Paraaortic lymph node (tissue), 1 donor: ENCODE data around the gene LRRC32.

DNA sequence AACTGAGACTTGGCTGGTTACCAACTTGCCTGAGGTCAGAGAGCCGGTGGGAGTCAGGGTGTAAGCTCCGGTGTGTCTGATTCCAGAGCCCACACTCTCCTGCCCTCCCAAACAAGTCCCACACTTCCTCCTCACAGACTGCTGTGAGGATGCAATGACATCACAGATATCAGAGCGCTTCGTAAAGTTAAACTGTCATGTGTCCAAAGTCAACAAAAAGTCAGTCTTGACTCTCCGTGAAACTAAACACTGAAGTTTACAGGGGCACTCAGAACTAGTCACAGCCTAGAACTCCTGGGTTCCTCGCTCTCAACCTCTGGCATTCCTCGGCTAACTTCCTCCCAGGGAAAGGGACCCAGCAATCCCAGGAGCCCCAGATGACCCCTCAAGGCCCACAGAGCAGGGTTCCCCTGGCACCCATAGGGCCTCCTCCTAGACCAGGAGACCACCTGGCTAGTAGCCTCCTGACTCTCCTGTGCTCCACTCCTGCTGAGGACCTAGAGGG is 12.3 kb downstream of the GDPD5 start:
- PRO-cap = no peak

- PRO-cap = bidirectional peak, plus-strand start at chr11:75554497, minus-strand start at chr11:75554372; bidirectional peak, plus-strand start at chr11:75554803, minus-strand start at chr11:75554610
Observed at GRCh38 chr11:75554191-75555105, 7.6 kb upstream of the SERPINH1 start.

DNA sequence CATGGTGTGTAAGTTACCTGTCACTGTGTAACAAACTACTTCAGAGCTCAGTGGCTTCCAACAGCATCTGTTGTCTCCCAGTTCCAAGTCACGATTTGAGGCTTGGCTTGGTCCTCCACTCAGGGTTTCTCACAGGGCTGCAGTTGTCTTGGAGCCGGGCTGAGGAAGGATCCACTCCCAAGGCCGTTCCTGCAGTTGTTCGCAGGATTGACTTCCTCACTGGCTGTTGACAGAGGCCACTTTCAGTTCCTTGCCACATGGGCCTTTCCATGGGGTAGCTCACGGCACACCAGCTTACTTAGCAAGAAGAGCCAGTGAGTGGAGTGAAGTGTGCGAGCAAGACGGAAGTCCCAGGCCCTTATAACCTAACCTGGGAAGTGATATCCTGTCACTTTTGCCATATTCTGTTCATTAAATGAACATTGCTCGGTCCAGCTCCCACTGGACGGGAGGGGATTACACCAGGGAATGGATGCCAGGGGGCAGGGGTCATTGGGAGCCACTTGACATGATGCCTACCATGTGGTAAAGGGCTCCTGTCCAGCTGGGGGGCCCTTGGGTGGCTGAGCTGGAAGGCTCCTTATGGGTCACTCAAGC is 13.3 kb upstream of the UVRAG start:
- PRO-cap = no peak

DNA sequence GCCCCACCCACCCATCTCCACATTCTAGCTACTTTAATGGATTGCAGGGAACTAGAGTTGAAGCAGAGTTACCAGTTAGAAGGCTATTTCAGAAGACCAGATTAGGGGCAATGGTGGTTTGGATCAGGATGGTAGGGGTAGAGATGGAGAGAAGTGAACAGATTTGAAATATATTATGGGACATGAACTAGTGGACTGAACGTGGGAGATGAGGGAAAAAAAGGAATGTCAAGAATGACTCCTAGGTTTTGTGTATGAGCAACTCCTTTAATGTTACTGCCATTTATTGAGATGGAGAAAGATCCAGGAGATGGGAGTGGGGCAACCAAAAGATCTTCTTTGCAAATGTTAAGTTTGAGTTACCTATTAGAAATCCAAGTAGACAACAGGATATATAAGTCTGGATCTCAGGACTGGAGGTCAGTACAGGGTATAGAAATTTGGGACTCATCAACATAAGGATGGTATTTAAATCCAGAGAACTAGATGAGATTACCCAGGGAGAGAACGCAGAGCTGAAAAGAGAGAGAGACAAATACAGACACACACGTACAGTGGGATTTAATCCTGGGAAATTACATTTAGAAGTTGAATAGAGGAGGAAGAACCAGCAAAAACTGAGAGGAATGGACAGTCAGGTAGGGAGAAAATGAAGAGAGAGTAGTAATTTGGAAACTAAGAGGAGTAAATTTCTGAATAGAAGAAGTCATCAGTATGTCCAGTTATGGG is 134.6 kb downstream of the WNT11 start:
- PRO-cap = no peak

DNA sequence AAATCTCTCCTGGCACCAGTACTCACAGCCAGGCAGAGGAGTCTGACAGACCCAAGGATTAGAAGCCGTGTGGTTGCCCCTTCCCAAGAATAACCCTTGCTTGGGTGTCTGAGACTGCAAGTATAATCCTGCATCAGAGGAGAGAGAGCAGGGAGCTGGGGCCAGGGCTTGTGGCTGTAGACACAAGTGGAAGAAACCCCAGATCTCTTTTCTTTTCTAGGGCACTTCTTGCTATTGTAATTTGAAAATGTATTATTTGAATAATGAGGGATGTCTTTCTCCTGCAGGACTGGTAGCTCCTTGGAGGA is 67.2 kb downstream of the WNT11 start:
- PRO-cap = no peak

GRCh38 chr11:76186766-76187386 is 19.4 kb downstream of the WNT11 start:
- PRO-cap = no peak

DNA sequence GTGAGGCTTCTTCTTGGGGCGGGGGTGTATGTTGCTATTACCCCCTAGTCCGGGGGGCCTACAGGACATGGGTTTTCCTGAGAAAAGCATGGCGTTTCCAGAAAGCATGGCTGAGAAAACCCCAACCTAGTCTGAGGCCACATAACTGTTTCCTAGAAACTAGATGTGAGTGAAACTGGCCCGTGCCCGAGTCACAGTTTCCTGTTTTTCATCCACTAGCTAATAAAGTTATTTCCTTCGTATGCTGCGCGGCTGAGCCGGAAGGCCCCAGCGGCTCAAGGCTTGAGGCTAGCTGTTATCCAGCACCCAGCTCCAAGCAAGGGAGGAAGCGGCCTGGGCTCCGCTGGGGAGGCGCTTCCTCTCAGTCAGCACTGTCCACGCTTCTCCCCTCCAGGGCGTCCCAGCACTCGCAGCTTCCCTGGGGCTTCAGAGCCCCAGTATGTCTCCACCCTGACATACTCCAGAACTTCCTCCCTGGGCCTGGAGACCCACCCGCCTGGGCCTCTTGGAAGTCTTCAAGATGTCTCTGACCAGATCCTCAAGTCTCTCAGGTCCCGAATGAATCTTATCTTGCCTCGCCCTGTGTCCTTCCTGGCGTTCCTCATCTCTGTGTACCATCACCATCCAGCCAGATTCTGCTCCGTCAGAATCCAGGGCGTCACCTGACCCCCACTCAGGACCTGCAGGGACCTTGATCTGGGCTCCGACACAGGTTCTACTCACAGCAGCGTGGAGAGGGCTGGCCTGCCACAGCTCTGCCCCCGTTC is 82.0 kb downstream of the LRRC32 start:
- PRO-cap = no peak

- PRO-cap = no peak
Observed at GRCh38 chr11:76591308-76591898, 79.1 kb downstream of the LRRC32 start.

- PRO-cap = no peak
Observed at GRCh38 chr11:76660752-76661348, 9.7 kb downstream of the LRRC32 start.

DNA sequence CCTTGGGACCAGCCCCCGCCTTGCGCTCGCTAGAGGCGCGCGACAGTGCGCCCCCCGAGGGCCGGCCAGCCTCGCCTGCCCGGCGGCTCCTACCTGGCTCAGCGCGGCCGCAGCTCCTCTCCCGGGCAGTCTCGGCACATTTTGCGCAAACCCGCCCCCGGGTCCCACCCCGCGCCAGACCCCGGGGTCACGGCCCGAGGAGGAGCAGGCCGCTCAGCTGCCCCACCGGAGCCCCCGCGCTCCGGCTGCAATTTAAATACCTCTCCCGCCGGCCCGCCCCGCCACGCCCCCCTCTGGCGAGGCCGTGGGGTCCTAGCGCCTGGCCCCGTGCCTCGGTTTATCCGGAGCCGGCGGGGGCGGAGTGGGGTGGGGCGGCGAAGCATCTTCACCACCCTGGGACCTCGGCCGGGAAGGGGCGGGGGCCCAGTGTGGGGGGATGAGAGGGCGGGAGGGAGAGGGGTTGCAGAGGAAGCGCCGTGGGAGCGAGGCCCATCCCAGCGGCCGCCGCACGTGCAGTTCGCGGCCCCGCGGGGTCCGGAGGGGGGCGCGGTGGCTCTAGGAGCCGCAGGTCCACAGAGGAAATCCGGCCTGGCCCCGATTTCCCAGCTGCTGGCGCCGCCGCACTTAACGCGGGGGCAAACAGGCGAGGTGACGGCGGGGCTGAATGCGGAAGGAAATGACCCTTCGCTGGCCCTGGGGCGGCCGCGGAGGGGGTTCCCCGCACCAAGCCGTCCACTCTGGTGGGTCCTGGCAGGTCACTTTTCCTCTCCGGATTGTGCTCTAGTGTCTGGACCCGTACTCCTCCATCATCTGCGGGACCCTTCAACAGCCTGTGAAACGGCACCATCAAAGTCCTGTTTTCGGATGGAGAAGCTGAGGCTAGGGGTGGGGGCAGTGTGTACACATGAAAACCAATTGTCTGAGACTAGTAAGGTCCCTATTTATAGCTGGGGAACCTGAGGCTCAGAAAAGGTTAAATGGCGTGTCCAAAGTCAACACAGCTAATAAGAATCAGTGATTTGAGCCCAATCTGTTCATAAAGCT is at the start of gene LRRC32:
Gene LRRC32, minus strand, starts transcription at position 227 of the 1,044 bp plus-strand sequence.
- PRO-cap = bidirectional peak, plus-strand start at position 465 of the sequence, minus-strand start at position 227 of the sequence

DNA sequence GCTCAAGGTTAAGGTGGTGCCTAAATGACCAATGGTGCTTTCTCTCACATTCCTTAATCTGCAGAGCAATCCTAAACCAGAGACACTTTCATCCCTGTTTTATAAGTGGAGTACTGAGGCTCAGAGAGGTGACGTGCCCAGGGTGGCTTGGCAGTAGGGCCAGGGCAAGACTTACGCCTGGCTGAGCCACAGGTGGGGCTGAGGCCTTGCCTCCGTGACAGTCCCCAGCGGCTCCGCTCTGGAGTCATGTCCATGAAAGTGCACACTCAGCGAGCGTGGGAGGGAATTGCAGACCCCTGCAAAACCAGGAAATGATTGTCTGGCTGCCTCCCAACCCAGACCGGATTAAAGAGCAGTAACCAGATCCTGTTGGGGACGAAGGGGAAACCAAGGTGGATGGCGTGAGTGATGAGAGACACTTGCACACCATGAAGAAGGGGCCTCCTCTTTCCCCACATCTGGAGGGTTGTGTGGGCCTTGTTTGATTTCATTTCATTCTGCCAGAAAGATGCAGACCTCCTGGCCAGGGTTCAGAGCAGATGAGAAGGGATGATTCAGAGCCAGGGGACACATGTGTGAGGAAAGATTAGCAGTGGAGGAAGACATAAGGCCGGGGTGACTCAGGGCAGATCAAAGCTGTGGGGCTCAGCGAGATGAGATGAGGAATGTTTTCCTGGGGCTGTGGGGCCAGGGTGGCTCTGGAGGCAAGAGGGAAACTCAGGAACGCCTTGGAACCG is 29.7 kb upstream of the LRRC32 start:
- PRO-cap = no peak

DNA sequence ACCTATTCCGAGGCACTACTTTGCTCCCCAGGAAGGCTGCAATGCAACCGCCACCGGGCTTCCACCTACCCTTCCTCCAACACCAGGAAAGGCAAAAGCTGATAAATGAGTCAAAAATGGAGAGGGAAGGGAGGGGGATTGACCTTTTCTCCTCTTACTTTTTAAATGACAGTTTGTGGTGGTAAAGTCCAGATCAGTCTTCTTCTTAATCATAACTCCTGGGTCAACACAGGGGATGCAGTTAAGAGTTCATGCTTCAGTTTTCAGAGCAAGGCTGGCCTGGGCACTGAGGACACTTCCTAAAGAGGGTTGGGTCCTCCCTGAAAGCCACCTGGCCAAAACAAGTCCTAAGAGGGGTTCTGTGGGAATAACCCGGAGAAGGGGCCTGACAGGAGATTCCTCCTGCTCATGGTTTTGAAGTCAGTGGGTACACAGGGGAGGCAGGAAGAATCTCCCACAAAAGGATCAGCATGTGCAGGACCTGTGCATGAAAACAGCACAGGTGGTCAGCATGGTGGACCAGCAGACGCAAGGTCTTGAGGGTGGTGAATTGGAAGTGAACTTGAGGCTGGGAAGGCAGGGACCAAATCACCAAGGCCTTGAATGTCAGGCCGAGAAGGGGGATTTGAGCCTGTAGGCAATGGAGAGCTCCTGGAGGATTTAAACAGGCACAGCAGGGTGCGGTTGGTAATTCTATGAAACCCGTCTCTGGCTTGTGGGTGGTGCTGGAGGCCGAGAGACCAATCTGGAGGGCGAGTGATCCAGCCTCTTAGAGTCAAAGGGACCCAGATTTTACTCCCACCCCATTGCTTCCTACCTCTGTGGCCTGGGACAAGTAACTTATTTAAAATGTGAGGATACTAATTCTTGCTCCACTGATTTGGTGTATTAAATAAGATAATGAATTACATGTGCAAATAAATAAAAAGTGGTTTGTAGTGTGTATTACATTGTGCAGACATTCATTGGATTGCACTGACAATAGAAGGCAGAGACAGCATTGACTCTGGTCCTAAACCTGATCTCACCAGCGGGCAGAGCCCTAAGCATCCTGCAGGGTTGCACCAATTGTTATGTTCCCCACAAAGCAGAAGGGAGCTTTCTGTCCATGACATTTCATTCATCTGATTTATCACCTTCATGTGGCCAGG is 2.3 kb downstream of the TSKU start:
- PRO-cap = no peak

DNA sequence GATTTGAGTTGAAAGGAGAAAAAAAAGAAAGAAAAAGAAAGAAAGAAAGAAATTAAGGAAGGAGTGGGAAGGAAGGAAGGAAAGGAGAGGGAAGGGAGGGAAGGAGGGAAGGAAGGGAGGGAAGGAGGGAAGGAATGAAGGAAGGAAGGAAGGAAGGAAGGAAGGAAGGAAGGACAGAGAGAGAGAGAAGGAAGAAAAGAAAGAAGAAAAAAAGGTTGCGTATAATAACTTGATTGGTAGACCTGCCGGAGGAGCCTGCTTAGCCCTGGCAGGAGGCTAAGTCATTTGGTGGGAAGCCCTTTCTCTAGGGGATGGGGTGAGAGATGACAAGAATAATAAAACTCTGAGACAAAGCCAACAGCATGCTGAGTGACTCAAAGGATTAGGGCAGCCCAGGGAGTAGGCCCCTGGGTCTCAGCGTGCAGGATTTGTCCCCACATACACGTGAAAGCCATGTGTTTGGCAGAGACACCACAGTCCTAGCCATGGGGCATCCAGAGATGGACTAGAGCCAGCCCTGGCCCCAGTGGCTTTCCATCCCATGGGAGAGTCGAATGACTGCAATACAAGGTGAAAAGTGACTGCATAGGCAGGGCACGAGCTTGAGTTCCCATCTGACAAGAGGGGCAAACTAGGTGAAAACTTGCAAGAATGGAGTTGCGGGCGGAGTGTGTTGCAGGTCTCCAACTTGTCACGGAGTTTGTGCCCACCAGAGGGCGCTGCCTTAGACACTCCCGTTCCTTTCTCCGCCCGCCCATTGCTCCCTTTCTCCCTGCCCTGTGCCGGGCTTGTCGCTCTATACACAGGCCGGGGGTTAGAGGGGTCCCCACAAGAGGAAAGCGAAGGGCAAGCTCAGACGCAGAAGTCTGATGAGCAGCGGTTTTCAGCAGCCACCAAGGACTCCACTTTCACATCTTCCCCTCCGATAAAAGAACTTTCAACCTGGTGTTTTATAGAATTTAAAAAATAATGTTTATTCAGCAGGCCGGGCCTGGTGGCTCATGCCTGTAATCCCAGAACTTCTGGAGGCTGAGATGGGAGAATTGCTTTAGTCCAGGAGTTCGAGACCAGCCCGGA is 24.1 kb downstream of the TSKU start:
- PRO-cap = no peak

DNA sequence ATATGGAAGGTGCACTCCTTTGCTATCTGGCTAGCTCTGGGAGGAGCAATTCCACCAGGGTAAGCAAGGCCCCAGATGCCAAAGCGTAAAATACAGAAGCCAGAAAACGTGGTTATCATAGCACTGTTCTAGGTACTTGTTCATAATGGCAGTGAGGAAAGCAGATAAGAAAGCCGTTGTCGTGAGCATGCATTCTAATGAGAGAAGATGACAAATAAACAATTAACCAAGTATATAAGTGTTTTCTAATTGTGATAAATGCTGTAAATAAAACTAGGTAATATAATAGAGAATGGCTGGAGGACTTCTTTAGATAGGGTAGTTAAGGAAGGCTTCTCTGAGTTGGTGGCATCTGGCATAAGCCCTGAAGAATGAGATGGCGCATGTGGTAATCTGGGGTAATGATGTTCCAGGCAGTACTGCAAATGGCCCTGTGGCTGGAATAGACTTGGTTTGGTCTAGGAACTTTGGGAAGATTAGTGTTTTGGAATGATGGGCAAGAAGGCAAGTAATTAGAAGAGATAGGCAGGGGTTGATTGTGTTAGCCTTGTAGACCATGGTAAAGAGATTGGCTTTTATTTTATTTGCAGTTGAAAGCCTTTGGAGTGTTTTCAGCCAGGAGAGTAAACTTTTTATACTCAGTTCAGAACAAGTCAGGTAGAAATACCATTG is 25.2 kb downstream of the ACER3 start:
- PRO-cap = no peak

DNA sequence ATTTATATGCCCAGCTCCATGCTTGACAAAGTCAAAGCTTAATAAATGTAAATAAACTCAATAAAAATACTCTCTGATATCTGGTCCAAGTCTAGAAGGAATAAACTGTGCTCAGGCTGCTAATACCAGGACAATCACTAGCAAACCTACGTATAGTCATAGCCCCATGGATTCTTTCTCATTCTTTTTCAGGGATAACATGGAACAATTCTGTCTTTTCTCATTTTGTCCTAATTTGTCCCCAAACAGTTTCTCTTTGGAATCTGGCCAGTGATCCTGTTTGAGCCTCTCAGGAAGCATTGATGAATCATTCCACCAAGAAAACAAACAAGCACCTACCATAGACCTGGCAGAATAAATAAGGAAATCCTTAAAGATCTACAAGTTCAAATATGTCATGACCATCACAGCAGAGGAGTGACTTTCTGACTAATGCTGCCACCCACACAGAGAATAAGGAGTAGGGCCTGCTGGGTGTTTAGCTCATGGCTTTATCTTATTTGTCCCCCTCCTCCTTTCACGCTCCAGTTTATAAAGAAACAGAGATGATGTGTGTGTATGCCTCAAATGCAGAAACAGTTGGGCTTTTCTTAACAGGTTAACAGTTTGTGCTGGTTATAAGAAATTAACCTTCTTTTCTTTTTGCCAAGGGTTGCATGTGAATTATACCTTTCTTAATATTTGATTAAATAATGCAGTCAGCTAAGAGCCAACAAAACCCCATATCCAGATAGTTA is 14.0 kb upstream of the B3GNT6 start:
- PRO-cap = no peak

GRCh38 chr11:77107887-77108505 is 5.4 kb downstream of the OMP start:
- PRO-cap = no peak

- PRO-cap = no peak
Observed at GRCh38 chr11:77122385-77122722, 5.7 kb upstream of the MYO7A start.

GRCh38 chr11:77471317-77472148 is 2.4 kb downstream of the PAK1 start:
- PRO-cap = no peak

DNA sequence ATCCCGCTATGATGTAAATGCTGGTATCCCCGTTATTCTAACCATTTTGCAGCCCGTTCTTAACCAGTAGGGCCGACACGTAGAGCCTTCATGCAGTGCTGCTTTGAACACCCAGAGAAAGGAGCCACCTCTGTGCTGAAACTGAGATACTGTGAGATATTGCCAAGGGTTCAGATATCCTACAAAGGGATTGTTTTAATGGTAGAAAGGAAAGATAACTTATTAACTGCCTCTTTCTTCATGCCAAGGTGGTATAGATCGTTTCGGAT is 883 bp downstream of the AQP11 start:
- PRO-cap = no peak

DNA sequence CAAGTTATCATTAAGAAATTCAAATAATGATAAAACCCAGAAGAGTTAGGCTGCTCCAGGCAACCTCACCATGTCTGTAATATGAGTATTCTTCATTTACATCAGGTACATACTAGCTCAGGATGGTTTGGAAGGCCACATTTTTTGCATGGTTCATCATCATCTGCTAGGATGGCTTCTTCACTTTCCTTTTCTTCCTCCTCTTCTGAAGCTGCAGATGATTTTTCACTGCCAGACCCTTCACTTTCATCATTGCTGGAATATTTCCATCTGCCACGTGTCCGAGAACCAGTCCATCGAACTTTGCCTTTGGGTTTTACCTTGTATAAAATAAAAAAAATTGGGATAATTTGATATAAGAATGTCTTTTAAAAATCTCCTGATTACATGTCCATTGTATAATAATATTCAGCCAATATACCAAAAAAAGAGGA is 60.8 kb upstream of the CLNS1A start:
- PRO-cap = no peak